Sciatic nerve (tissue), 1 donor: ENCODE measurements around a stretch of chr1.

- PRO-cap, result no peak
These were observed 2.0 kb downstream of the HNRNPU start for GRCh38 chr1:244862399-244862756.

- PRO-cap, result no peak
These were observed 15.7 kb upstream of the EFCAB2 start for GRCh38 chr1:244953760-244954230.

GRCh38 chr1:245153137-245154146 lies 1.3 kb upstream of the KIF26B start:
- PRO-cap, result no peak

- PRO-cap, result no peak
These were observed 13.3 kb downstream of the KIF26B start for GRCh38 chr1:245168049-245168577.

DNA sequence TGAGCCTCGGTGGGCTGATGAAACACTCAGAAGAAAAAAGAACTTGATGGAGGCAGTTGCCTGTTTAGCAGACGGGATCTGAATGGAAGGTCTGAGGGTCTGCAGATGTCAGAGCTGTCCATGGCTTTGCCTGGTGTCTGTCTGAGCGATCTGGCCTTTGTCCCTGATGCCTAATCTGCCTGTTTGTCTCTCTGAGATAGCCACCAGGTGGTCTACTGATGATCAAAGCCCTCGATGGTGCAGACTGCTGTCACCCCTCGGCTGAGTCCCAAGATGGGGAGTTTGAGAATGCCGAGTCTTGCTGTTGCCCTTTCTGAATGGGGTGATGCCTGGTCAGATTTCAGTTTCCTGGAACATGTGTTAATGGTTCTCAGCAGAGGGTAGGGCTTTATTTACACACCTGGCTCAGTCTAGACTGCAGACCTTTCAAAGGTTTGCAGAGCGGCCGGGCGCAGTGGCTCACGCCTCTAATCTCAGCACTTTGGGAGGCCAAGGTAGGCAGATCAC lies 90.3 kb downstream of the KIF26B start:
- PRO-cap, result no peak

DNA sequence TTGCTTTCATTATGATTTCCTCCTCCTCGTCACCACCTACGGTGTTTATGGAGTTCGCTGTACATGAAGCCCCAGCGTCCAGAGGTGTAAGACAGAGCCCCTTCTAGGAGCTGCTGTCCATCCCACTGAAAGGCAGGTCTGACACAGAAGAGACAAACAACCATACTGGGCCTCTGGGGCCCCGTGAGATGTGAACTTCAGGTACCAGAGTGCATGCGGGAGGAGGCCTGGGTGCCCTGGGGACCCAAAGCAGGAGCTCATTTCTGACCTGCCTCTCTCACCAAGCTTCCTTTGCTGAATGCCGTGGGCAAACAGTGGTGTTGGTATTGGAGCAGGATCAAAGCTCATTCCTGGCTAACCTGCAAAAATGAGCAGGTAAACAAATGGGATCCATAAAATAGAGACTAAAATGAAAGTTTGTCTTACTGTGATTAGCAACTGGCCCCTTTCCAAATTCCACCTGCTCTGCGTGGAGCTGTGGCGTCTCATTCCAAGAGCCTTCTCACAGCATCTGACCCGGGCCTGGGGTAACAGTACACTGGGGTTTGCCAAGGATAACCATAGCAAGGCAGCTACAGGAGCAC lies 103.5 kb downstream of the KIF26B start:
- PRO-cap, result no peak

- PRO-cap, result no peak
These were observed 649.0 kb downstream of the SMYD3 start for GRCh38 chr1:245857706-245858879.

GRCh38 chr1:245984959-245985581 lies 522.0 kb downstream of the SMYD3 start:
- PRO-cap, result no peak

GRCh38 chr1:245987538-245988699 lies 519.2 kb downstream of the SMYD3 start:
- PRO-cap, result no peak

GRCh38 chr1:246071299-246072060 lies 435.6 kb downstream of the SMYD3 start:
- PRO-cap, result no peak

DNA sequence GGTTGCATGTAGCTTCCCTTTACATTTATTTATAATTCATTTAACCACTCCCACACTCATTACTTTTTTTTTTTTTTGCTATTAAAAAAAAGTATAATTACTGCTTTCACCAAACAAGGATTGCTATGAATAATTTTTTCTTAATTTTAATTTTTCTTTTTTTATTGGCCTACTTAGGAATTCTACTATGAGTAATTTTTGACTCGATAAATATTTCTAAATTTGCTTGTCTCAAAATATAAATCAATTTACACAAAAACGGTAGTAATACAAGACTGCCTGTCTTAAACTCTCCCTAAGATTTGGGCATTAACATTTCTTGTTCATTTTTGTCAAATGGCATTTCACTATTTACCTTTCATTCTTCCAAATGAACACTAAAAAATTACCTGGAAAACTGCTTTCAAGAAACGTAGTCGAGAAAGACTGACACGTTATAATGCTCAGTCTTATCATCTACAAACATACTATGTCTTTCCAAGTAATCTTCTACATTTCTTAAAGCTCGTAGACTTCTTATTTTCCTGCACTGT lies 336.7 kb downstream of the SMYD3 start:
- PRO-cap, result no peak

DNA sequence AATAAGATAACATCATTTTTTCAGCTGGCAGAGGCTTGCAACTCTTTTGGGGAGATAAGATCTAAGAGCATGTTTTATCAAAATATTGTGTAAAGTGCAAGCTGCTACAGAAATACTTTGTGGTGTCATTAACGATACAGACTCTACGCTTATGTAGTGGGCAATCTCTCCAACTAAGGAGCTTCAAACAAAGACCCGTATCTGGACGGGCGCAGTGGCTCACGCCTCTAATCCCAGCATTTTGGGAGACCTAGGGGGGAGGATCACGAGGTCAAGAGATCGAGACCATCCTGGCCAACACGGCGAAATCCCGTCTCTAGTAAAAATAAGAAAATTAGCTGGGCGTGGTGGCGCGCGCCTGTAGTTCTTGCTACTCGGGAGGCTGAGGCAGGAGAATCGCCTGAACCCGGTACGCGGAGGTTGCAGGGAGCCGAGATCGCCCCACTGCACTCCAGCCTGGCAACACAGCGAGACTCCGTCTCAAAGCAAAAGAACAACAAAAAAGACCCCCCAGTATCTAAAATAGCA lies 768 bp downstream of the TFB2M start:
- PRO-cap, result no peak

GRCh38 chr1:246597206-246597764 lies 31.0 kb downstream of the CNST start:
- PRO-cap, result unidirectional peak, minus-strand start at chr1:246597408

DNA sequence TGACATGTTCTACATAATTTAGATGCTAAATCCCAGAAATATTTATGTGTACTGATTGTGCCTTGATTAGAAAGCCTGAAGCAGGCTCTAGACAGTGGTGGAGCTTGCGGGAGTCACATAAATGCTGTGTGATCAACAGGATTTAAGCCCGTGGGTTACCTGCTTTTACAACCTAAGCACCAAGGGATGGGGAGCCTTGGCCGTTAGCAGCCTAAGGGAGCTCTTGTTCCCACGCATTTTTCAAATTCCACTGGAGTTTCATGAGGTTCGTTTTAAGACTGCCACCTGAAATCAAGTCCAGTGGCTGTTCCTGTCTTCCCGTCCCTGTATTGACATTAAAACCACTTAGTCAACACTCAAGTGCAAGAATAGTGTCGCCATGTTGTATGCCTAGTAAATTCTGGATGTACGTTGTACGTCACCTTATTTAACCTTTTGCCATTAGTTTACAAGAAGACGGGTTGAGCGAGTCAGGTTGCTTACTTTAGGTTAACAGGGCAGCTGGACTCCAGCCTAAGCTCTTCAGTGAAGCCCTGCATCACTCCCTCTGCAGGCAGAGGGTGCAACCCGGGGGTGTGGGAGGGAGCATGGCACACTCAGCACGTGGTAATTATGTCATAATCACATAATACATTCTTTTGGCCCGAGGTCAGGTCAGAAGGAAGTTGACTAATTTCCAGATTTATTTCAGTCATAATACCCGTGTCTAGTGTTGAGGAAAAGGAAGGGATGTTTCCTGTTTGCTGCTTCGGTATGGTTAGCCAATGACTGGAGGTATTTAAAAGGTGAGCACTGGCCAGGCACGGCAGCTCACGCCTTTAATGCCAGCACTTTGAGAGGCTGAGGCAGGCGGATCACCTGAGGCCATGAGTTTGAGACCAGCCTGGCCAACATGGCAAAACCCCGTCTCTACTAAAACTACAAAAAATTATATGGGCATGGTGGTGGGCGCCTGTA lies 42.5 kb downstream of the CNST start:
- PRO-cap, result no peak

- PRO-cap, result no peak
These were observed 26.6 kb downstream of the SCCPDH start for GRCh38 chr1:246750818-246751260.

DNA sequence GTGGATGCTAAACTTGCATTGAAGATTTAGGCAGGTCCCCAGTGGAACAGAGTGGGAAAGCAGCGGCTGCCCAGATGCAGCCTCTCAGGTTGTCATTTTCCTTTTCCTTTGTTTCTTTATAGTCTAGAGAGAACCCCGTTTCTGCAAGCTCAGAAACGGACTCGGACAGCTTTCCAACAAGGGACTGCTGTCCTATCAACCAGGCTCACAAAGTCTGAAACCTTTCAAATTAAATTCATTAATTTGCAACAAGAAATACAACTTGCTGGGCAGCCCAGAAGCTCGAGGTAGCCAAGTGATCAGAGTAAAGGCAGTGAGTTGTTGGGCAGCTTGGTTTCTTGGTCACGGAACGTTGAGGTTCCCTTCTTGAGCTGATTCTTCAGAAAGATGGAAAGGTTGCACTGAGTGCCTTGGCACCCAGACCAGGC lies 55.0 kb downstream of the SCCPDH start:
- PRO-cap, result no peak

GRCh38 chr1:246784795-246785191 lies 60.6 kb downstream of the SCCPDH start:
- PRO-cap, result no peak

DNA sequence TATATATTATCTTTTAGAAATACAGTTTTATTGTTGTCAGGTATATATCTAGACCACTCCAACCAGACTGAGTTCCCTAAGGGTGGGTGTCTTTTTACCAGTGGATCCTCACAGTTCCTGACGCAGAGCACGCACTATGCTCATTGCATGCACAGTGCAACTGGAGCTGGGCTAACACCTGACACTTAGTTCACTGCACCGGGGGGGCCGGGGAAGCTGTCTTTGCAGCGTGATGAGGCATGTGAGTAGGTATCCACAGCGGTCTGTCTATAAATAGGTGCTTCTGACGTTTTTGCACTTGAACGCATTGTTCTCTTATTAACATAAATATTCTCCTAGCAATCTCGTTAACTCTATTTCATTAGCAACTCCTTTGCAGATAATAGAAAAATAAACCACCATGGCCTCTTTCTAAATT lies 86.4 kb downstream of the SCCPDH start:
- PRO-cap, result no peak

GRCh38 chr1:246931084-246931741 lies 535 bp downstream of the AHCTF1 start:
- PRO-cap, result no peak

- PRO-cap, result bidirectional peak, plus-strand start at chr1:247111966, minus-strand start at chr1:247111867; unidirectional peak, minus-strand start at chr1:247112417
These were observed 7.9 kb upstream of the ZNF669 start for GRCh38 chr1:247111658-247112801.